Penis (tissue), 1 donor: ENCODE measurements around the gene TMEM170B.

DNA sequence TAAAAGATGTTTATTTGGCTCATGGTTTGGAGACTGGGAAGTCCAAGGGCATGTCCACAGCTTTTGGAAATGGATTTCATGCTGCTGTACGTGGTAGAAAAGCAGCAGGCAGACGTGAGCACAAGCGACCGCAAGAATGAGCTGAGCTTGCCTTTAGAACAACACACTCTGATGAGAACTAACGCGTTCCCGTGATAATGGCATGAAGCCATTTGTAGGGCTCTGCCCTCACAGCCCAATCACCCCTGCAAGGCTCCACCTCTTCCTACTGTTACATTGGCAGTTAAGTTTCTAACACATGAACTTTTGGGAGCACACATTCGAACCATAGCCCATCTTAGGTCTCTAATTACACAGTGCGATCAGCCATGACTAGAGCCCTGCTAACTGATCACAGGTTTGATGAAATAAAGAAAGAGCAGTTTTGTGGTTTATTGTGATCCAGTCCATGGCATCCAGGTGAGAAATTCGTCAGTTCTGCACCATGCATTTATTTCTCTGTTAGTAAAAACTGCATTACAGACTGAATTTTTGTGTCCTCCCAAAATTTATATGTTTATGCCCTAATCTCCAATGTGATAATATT lies 107.4 kb upstream of the TMEM170B start:
- PRO-cap: no peak

GRCh38 chr6:11473031-11473795 lies 64.3 kb upstream of the TMEM170B start:
- PRO-cap: no peak

- PRO-cap: bidirectional peak, plus-strand start at chr6:11537760, minus-strand start at chr6:11537368
These were observed at the start of gene TMEM170B for GRCh38 chr6:11537143-11537879. Gene TMEM170B (plus strand): TSS chr6:11537749.

DNA sequence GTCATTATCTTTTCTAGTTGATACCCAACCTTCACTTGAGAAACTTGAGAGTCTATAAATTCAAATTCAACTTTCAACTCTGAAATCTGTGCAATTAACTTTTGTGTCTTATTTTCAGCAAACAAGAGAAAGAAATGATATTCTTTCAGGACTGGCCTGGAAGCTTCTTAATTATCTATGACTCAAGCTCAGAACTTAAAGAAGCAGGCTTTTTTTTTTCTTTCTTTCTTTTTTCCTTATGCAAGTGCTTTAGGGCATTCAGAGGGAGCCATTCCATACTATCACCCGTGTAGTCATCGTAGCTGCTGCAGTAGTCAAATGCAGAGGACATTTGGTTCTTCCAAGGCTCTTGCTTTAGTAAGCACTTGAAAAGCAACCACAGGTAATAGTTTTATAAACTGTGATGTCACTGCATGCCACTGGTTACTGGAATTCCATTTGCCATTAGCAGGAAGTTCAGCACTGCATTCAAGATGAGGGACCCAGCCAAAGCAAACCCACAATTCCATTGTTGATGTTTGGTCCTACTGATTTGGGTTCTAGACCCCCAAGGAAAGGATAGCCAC lies 92.9 kb downstream of the ADTRP start:
- PRO-cap: no peak

GRCh38 chr6:11723122-11723716 lies 55.4 kb downstream of the ADTRP start:
- PRO-cap: no peak

DNA sequence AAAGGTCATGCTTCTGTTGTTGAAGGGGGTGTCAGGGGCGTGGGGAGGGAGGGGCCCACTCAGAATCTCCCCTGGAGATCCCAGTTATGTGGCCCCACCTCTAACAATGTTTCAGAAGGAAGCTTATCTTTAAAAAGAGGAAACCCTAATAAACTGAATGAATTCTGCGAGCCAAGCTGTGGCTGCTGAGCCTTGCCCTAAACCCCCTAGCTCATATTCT lies 4.1 kb downstream of the ADTRP start:
- PRO-cap: no peak

GRCh38 chr6:11950133-11950580 lies 62.0 kb upstream of the HIVEP1 start:
- PRO-cap: no peak

DNA sequence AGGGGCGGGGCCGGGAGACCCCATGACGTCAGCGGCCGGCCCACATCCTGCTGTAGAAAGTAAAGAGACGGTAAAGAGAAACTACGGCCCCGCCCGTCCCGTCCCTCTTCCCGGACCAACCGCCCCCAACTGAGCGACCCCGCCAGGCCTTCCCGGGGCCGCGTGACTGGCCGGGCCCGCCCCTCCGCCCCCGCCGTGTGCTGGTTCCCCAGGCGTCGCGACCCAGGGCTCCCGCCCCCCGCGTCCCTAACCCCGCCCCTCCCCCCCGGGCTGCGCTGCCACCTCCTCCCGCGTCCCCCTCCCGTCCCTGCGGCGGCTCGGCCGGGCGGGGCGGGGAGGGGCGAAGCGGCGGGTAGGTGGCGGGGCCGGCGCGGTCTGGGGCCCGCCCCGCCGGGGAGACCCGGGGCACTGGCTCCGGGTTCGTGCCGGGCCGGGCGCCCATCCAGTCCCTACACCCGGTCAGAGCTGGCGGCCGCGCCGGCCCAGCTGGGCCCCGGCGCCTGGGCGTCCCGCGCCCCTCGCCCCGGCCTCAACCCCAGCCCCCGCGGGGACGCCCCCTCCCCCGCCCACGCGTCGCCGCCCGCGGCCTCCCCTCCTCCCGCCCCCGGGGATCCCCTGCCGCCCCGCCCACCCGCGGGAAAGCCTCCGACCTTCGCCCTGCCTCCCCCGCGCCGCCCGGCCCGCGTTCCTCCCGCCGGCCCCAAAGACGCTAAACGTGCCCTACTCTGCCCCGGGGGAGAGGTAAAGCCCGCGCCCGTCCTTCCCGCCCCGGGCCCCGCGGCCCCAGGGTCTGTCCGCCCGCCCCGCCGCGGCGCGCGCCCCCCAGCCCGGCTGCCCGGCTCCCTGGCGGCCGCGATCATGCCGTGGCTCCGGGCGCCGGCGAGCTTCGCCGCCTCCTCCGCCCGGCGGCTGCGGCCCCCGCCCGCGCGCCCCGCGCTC lies 529 bp upstream of the HIVEP1 start:
- PRO-cap: bidirectional peak, plus-strand start at position 445 of the sequence, minus-strand start outside the sequence; bidirectional peak, plus-strand start at position 685 of the sequence, minus-strand start at position 702 of the sequence; bidirectional peak, plus-strand start outside the sequence, minus-strand start at position 860 of the sequence

GRCh38 chr6:12013370-12013550 lies 1.1 kb downstream of the HIVEP1 start:
- PRO-cap: bidirectional peak, plus-strand start at chr6:12013390, minus-strand start at chr6:12013168

GRCh38 chr6:12019120-12019676 lies 7.1 kb downstream of the HIVEP1 start:
- PRO-cap: no peak

DNA sequence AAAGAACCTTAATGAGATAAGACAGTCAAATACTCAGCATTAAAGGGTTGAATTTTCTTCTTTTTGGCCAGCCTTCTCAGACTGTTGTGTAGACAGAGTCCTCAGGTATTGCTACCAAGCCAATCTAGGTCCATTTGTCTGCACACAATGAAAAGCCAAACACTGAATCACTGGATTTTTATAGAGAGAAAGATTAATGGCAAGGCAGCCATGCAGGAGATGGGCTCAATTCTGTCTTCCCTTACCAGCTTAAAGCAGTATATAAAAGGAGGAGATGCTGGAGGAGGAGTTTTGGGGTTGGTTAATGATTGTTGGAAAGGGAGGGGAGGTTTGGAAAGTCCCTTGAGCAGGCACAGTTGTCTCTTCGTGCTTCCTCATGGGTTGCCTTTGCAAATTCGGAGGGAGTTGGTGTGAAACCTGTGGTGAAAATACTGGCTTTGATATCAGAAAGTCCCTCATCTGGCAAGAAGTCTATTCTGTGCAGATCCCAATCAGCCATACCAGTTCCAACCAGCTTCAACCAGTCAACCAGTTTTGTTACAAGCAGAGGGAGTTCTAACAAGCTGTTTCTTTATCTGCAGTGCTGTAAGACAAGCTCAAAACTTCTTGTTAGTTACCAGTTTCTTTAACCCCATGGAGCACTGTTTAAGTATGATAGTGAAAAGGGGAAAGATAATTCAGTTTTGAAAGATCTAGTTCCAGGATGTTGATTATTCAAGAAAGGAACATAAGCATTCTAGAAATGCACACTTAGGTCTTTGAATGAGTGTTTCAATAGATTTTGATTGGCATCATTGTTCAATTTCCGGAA lies 107.0 kb downstream of the HIVEP1 start:
- PRO-cap: no peak

GRCh38 chr6:12124053-12124874 lies 112.2 kb downstream of the HIVEP1 start:
- PRO-cap: no peak

DNA sequence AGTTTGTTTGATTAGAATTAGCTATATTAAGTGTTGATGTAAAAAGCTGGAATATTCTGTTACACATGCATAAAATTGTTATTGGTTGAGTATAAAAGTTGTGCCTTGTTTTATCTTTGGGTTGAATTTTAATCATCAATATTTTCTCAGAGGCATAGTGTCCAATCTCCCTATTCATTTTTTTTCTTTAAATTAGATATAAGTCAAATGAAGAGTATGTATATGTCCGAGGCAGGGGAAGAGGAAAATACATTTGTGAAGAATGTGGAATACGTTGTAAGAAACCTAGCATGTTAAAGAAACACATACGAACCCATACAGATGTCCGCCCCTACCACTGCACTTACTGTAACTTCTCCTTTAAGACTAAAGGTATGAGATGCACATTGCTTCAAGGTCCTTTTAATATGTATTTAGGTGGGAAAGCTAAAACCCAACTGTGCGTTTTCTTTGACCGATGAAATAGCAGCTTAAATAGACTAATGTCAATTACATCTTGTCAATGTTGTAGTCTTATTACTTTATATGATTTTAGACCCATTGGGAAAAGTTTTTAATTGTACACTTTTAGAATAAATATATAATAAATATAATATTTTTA lies 118.6 kb downstream of the HIVEP1 start:
- PRO-cap: no peak

DNA sequence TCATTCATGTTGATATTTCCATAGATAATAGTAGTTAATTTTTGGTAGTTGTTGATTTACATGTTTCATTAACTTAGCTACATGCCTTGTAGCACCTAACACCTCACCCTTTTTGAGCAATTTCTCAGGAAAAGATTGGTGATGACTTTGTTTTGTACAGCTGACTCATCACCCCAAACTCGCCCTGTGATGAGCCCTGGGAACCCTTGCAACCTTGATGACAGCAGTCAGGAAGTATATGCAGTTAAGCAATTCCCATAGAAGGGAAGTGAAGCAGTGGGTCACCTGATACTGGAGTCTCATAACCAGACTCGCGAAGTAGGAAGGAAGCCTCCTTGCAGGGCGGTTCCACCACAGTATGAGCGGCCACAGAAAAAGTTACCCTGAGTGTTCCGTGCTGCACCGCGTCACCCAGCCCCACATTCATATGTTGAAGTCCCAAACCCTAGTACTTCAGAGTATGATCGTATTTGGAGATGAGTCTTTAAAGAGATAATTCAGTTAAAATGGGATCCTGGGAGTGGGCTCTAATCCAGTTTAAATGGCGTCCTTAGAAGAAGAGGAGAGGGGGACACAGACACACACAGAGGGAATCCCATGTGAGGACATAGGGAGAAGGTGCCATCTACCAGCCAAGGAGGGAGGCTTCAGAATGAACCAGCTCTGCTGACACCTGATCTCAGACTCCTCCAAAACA lies 81.9 kb upstream of the EDN1 start:
- PRO-cap: no peak

- PRO-cap: no peak
These were observed 13.8 kb upstream of the EDN1 start for GRCh38 chr6:12276226-12276939.

GRCh38 chr6:12291521-12291807 lies 1.3 kb downstream of the EDN1 start:
- PRO-cap: no peak

DNA sequence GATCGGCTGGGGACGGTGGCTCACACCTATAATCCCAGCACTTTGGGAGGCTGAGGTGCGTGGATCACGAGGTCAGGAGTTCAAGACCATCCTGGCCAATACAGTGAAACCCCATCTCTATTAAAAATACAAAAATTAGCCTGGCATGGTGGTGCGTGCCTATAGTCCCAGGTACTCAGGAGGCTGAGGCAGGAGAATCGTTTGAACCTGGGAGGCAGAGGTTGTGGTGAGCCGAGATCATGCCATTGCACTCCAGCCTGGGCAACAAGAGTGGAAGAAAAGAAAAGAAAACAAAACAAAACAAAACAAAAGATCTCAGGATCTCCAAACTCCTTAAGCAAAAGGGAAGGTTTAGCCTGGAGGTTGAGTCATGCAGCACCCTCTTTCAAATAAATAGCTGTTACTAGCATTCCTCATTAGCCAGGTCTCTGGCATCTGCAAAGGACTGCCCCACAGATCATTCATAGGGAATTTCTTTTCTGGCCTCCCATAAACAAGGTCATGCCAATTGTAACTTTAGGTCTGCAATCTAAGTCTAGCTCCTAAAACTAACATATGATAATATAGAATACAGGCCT lies 37.1 kb downstream of the EDN1 start:
- PRO-cap: no peak

DNA sequence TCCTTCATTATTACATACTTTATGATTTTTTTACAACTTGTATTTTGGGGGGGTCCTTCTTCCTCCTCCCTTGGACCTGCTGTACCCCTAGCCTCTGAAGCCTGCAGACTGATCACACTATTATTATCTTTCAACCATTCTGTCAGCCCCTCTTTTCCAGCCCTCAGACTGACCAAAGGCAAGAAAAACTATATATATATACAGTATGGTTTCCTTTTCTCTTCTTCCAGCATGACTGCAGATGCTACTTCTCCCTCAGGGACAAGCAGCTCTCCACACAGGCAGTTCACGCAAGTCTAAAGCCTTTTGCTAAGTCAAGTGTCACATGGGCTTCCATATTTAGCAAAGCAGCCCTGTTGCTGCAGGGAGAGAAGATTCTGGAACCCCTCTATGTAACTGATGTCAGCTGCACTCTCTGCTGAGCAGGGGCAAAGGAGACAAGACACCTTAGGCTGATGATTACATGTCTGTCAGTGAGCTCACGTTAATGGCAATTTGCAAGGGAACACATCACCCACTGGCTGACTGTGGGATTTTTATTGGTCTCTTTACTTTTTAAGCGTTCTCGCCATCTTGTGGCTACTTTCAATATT lies 177.0 kb downstream of the PHACTR1 start:
- PRO-cap: no peak

DNA sequence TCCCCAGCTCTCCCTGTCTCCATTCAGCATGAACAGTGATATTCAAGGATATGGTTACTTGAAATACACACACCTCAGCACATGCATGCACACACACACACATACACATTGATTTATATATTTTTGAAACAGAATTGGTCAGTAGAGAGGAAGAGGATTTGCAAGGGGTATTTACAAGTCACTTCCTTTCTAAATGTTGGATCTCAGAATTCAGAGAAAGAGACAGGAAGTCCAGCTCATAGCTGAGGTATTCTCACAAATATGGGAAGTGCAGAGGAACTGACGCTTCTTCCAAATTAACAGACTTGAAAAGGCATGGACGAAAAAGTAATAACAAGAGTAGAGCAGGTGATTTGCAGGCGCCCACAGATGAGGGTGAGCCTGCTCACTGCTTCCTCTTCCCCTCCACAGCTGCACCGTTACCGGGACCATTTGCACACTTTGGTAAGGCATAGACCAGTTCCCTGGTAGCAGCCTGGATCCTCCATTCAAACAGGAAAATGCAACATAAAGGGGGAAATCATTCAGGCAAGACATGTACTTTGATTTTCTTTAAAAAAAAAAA lies 246.4 kb downstream of the PHACTR1 start:
- PRO-cap: no peak

- PRO-cap: no peak
These were observed 284.0 kb downstream of the TBC1D7 start for GRCh38 chr6:13044279-13044786.